HTR-8/SVneo (cell line): ENCODE measurements around a stretch of chr3.

- RRBS = no CpG with 5 or more reads among the region's 11 CpGs
Observed at GRCh38 chr3:197458233-197458676, 97.5 kb downstream of the BDH1 start.

DNA sequence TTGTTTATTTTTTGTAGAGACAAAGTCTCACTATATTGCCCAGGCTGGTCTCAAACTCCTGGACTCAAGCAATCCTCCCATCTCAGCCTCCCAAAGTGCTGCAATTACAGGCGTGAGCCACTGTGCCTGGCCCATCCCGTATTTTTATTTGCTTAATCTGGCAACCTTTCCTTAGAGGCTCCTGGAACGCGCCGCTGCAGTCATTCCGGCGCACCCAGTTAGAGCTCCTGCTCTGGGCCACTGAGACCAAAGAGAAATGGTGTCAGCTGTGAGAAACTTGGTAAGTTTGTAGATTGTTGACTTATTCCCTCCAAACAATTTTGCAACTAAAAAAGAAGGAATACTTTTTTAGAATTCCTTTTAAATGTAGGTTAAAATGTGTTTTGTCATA, 77.9 kb downstream of the BDH1 start:
- RRBS = no CpG with 5 or more reads among the region's 7 CpGs

DNA sequence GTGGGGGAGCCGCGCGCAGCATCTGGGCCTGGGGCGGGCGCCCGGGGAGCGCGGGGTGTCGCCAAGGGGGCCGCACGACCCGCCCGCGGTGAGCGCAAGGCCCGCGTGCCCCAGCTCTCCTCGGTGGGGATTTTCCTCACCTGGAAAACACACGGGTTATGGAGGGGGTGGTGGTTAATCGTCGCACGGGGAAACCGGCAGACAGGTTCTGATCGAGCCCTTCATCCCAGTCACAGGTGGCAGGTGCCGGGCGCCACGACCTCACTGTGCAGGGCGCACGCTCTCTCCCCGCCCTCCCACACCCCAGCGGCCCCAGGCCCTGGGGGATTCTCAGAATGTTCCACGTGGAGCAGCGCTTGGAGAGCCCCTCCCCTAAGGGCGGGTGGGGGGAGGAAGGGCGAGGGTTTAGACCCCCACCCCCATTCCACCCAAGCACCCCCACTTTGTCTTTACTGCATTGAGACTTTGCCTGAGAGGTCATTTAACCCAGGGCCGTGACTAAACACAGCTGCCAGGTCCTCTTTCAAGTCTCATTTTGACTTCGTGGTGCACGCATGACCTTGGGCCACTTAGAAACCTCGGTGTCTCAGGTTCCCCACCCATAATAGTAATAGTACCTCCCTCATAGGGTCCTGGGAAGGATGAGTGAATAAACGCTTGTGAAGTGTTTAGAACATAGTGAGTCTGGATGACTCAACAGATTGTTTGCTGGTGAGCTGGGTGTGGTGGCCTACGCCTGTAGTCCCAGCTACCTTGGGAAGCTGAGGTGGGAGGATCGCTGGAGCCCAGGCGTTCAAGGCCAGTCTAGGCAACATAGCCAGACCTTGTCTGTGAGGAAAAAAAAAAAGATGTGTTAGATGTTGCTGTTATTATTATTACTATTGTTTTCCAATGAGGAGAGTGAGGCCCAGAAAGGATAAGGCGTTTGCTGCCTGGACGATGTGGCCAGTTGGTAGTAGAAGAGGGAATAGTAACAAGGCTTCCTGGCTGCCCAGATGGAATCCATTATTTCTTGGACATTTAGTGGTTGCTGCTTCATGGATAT, 56.5 kb downstream of the BDH1 start:
- RRBS = 96% methylated on average over 9 of the region's 45 CpGs

GRCh38 chr3:197501856-197502486, 53.8 kb downstream of the BDH1 start:
- RRBS = no CpG with 5 or more reads among the region's 9 CpGs

DNA sequence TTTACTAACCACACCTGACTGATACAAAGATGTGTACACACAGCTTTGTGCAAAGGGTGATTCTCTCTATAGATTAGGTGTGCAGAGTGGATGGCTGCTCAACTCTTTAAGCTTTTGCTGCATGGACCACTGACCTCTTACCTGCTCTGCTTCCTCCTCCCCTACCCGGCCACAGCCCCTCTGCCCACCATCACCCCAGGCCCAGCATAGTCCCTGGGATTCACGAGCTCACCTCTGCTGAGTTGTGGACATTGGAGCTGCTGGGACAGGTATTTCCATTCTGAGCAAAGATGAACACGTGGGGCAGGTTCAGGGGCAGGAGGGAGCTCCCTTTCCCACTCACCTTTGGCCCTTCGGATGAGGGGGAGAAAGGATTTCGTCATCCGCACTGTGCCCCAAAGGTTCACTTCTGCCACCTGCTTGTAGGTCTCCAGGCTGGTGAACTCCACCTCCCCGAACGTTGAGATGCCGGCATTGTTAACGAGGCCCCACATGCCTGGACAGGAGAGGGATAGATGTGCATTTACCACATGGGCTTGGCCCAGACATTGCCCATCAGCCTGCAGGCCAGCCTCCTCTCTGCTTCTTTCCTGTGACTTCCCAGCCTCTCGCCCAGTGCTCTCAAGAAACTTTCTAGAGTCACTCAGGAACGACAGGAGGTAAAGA, 41.7 kb downstream of the BDH1 start:
- RRBS = no CpG with 5 or more reads among the region's 12 CpGs

DNA sequence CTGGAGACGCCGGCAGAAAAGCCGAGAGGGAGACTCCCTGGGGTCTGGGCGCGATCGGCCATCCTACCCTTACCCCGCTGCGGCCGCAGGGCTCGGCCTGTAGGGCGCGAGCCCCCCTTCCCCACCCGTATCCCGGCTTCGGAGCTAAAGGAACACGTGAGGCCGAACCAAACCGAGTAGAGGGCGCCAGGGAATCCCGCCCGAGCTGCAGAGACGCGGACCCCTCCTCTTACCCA, 302 bp downstream of the BDH1 start:
- RRBS = 2% methylated on average over 7 of the region's 23 CpGs

- RRBS = no CpG with 5 or more reads among the region's 26 CpGs
Observed at GRCh38 chr3:197674440-197675161, 62.1 kb downstream of the RUBCN start.

GRCh38 chr3:197956126-197956959, 3.4 kb downstream of the IQCG start:
- RRBS = no CpG with 5 or more reads among the region's 3 CpGs